ENCODE measurements around a stretch of chr4.

- PRO-cap, result no peak
These were observed 349.1 kb upstream of the NOCT start for GRCh38 chr4:138666436-138666930.

- PRO-cap, result no peak
These were observed 38.9 kb downstream of the NOCT start for GRCh38 chr4:139054332-139054952.

DNA sequence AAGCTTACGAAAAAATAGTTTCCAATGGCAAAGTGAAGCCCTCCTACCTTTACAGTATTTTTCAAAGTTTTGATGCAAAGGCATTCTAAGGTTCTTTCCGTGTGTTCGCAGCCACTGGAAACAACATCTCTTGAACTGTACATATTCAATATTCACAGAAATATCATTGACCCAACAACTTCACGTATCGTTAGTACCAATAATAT is 66.4 kb downstream of the NOCT start:
- PRO-cap, result no peak

GRCh38 chr4:139082728-139083317 is 67.2 kb downstream of the NOCT start:
- PRO-cap, result bidirectional peak, plus-strand start at chr4:139083207, minus-strand start at chr4:139082881

DNA sequence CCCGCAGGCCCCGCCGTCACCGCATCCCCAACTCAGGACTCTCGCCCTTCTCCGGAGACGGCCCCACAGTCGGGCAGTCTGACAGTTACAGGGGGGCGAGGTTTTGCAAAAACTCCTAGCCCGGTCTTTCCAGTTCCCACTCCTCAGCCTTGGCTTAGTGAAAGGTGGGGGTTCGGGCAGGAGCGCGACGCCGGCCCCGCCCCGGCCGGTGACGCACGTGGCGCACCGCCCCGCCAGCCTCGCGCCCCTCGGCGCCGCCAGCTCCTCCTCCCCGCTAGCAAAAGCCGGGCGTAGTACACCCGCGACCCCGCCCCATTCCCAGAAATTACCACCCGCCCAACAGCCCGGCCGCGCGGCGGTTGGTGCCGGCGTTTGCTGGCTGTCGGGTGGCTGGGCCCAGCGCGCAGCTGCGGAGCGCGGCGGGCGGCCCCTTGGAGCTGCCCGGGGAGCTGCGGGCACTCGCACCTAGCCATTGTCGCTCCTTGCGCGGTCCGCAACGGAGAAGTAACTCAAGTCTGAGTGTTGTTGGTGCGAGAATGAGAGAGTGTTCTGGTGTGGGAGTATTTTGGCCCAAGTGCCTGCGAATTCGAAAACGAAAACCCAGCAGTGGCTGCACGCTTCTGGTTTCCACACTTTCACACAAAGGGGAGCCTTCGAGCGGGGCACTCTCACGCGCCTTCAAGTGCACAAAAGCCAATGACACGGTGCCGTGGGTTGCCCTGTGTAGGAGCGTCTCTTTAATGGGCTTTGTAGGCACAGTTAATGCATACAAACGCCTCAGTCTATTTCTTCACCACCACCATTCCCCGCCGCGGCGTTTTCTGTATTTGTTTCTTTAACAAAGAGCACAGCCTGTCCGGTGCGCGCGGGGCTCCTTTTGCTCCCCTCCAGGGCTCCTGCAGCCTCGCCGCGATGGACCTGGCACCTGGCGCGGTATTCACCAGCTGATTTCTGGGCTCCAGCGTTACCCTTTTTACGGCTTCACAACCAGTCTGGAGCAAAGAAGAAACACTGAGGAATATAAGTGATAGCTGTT is 1.1 kb upstream of the ELF2 start:
- PRO-cap, result bidirectional peak, plus-strand start at position 358 of the sequence, minus-strand start at position 823 of the sequence

DNA sequence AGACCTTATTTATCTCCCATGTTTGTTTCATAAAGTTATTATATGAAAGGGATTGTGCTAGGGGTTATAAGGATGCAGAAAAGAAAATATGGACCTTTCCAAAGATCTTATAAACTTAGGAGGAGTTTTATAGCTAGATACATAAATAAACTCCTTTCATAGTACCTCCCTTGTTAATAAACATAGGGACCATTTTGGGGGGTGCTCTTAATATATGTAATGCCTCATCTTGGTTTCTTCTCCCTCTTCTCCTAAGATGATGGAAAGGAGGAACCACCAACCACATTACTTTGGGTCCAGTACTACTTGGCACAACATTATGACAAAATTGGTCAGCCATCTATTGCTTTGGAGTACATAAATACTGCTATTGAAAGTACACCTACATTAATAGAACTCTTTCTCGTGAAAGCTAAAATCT is 54.9 kb upstream of the NDUFC1 start:
- PRO-cap, result no peak

- PRO-cap, result no peak
These were observed 59.4 kb upstream of the NDUFC1 start for GRCh38 chr4:139361613-139362081.

DNA sequence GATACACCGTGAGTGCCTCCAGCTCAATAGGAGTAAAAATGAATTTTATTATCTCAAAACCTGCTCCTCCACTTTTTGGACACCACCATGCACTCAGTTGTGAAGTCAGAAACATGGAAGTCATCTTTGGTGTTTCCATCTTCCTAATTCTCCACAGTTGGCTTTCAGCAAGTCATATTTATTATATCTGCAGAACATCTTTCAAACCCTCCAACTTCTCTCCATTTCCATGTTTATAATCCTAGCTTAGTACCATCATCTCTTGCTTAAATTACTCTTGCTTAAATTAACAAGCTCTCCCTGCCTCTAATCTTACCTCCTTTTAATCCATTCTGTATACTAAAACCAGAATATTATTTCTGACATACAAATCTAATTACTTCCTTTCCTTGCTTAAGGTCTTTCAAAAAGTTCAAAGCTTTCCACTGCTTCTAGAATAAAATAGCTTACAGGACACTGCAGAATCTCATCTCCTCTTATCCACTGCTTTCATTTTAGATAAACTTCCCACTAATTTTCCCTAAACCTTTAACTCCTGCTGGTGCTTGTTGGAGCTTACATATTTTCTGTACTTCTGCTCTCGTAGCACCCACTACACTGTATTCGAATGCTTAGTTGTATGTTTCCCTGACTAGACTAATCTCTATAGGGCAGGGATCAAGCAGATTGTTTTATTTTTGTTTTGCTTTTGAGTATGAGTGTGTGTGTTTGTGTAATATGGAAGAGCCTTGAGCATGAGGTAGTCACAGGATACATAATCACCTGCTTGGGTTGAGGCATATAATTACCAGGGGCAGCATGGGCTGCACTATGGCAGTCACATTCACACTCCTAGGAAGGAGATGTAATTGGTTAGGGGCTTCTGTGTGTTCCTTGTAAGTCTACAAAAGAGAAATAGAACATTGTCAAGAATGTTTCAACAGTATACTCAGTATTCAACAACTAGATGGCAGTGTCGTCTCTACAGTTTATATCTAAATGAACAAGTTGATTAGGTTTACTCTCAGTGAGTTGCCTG is 50.9 kb upstream of the RAB33B start:
- PRO-cap, result no peak

GRCh38 chr4:139454254-139454625 is 319 bp downstream of the RAB33B start:
- PRO-cap, result bidirectional peak, plus-strand start at chr4:139454541, minus-strand start at chr4:139454561

GRCh38 chr4:139503042-139503370 is 49.1 kb downstream of the RAB33B start:
- PRO-cap, result no peak

GRCh38 chr4:139858460-139859255 is 193.0 kb downstream of the MGST2 start:
- PRO-cap, result no peak

DNA sequence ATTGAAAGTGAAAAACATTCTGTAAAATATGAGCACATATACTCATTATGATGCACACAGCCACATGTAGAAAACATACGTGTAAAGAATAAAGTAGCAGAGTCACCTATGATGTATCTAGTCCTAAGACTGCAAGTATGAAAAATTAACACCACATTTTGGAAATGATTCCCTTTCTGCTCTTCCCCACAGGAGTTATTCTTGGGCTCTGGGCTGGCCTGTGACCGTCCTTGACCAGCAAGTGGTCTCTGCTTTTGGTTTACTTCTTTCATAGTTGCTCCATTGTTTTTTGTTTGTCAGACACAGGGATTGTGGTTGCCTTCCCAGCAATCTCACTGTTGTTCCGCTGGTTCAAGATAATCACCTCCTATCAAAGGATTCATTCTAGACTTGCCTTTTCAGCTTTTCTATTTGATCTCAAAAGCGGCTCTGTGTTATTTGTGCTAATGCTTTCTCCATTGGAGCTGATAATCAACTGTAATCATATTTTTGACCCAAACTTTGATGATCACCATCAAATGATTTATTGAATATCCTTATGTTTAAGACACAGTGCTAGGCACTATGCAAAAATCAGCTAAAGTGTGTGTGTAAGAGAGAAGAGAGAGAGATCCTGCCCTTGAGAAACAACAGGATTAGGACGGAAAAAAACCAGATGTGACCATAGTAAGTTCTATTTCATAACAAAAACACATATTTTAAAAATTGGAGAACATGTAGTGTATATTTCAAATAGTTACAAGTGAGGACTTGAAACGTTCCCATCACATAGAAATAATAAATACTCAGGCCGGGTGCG is 218.9 kb downstream of the MGST2 start:
- PRO-cap, result no peak

GRCh38 chr4:139998500-139999314 is 155.3 kb downstream of the MAML3 start:
- PRO-cap, result no peak

DNA sequence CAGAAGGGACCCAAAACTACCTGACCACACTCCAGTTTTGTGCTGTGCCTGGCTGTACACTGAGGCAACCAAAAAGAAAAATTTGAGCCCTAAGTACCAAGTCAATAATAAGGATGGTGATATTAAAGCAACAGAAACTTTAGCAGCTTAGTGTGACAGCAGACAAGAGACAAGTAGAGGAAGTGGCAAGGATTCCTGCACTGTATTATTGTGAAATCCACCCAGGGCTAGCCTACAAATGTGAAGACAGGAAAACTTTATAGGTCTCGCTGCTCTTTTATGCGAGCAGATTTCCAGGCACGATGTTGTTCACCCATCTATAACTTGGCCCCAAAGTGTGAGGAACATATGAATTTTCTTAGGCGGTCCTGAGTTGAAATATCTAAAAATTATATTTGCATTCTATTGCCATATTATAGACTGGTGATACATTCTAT is 61.2 kb downstream of the MAML3 start:
- PRO-cap, result no peak

GRCh38 chr4:140144731-140145247 is 9.2 kb downstream of the MAML3 start:
- PRO-cap, result no peak

GRCh38 chr4:140212931-140213607 is 59.1 kb upstream of the MAML3 start:
- PRO-cap, result no peak

DNA sequence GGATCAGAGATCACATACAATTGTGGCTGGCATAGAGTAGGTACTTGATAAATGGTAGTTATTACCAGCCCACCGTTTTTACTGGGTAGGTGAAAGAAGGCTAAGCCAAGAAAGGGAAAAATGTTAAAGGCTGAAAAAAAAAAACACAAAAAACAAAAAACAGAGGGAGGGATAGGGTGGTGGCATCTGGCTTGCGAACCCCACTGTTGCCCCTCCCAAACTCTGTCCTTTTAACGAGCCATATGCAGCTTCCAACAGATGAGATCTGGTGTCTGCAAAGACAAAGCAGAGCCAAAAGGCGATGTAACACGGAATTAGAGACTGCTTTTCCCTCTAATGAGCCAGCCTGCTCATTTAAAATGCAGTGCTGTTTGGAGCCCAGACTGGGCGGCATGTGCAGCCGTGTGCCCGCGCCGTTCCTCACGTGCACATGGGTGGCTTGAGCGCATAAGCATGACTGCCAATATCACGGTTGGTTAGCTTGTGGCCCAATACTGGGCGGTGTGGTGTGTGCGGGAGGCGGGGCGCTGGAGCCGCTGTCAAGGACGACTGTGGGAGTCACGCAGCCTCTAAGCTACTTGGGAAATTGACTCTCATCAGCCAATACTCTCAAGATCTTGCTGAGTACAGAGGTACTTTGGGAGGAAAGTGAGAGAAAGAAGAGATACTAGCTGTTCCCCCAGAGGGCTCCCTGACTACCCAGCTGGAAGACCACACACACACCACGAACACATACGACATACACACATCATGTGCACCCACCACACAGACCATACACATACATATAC is 87.0 kb upstream of the SCOC start:
- PRO-cap, result bidirectional peak, plus-strand start at position 362 of the sequence, minus-strand start at position 225 of the sequence

DNA sequence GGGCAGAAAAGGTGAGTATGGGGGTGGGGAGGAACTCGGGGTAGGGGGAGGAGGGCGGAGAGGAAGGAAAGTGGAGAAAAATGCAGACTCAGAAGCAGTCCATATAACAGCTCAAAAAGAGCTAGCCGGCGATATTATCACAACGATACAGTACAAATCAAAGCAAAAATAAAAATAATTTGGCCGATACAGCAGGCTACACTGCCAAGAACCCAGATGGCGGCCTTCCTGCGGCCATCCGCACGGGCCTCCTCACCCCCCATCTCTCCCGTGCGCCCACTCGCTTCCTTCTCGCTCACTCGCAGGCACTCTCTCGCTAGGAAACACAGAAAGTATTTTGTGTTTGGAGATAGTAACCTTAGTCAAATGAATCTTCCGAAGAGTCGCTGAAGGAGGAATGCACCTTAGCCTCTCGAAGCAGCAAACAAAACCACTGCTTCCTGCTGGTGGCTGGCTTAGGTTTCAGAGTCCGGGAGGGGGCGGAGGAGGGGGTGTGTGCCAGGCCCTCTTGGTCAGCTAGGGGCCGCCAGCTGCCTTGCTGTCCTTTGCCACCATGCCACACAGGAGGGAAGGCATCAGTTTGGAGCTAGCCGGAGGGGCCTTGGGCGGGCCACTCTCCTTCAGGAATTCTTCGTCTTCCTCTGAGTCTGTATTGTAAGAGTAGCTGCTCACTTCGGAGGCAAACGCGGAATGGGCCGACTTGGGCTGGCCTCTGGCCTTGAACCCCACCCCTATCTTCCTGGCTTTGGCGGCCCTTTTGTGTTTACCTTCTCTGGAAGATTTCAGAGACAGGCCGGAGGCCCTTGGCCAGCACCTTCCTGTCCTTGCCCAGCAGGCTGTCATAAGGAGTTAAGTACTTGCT is 73.1 kb upstream of the UCP1 start:
- PRO-cap, result no peak

GRCh38 chr4:140657312-140658096 is 88.7 kb upstream of the UCP1 start:
- PRO-cap, result no peak

DNA sequence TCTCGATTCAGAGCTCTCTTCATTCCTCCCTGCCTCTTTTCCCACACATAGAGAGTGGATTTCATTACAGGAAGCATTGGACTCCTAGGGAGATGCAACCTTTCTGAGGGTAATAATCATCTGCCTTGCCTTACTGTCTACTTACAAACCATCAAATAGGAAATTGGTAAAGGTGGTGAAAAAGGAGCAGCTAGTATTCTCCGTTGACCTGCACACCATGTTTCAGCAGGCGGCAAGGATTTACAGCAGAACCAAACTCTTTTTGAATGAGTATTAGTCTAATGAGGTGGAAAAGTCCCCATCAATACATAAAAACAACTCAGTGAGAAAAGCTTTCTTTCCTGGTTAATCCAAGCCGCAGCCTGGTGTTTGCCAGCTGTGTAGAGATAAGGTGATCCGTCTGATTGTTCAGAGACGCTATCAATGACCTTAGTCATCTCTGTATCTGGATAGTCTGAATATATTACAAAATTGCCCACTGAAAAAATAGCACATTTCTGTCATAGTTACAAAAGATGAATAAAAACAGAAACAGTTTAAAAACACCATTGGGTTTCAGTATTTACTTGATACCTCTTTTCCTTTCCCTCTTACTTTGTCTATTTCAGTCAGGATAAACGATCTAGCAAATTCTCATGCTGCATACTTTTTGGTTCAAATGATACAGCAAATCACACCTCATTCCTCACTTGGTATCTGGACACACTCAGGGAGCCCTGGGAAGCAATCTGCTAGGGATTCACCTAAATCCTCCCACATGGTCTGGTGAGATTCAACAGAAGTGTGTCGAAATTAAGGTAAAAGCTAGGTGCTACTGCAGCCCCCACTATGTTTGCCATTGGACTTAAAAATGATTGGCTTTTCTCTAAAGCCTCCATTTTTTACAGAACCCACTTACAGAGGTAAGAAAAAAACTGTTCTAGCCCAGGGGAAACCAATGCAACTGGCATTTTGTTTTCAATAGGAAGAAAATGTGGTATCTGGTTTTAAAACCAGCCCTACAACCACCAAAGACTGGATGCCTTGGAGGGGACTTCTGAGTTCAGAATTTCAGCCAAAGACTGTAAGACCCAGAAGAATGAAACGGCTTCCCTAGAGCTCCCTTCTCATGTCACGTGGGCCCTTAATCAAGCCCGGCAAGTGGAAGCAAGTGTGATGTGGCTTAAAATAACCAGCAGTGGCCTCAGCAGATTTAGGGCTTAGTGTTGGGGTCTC is 110.6 kb upstream of the TBC1D9 start:
- PRO-cap, result no peak

Data from neuron (in vitro differentiated cells).